Spinal cord (tissue), 3 donors: ENCODE measurements around a stretch of chr1.

DNA sequence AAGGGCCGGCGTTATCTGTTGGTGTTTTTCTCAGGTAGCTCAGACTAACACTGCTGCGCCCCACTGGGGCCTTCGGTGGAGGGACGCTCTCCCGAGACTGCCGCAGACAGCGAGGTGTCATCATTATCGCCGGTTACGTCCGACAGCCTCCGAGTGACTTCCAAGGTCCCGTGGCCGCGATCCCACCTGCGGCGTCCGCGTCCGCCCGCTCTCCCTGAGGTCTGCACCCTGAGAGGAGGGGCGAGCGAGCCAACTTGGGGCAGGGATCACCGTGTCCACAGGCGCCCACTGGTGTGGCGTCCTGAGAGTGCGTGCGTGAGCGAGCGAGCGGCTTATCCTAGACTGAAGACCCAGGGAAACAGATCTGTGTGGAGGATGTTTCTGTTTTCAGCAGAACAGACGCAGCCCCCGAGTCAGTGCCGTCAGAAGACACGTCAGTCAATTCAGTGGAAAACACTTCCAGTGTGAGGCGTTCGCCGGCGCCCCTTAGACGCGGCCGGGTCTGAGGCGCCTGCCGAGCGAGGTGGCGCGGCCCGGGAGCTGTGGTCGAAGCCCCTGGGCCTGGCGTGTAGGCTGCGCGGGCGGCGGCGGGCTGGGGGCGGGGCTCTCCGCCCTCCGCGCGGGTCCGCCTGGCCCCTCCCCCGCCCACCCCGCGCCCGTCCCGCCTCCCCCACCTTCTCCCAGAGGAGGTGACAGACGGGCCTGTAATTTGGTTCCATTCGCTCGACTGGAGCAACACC is 12.6 kb downstream of the NHLH2 start:
- PRO-cap: no peak
- RAMPAGE, long total RNA: no peak

DNA sequence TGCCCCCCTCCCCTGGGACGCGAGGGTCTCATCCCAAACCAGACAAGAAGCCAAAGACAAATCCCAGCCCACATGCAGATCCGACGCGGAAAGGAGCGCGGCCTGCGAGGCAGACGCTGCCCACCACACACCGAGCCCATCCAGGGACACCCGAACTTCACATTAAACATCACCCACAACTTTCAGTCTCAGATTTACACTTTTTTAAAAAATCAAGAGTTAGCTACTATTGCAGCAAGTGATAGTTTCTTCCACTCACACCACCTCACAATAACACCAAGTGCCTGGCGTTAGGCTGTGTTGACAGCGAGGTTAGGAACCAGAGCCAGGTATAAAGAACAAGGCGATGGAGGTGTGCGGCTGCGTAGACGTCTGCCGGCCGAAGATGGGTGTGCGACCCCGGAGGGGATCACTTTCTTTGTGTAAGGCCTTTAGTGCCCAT is 12.0 kb downstream of the NHLH2 start:
- PRO-cap: no peak
- RAMPAGE, long total RNA: no peak

DNA sequence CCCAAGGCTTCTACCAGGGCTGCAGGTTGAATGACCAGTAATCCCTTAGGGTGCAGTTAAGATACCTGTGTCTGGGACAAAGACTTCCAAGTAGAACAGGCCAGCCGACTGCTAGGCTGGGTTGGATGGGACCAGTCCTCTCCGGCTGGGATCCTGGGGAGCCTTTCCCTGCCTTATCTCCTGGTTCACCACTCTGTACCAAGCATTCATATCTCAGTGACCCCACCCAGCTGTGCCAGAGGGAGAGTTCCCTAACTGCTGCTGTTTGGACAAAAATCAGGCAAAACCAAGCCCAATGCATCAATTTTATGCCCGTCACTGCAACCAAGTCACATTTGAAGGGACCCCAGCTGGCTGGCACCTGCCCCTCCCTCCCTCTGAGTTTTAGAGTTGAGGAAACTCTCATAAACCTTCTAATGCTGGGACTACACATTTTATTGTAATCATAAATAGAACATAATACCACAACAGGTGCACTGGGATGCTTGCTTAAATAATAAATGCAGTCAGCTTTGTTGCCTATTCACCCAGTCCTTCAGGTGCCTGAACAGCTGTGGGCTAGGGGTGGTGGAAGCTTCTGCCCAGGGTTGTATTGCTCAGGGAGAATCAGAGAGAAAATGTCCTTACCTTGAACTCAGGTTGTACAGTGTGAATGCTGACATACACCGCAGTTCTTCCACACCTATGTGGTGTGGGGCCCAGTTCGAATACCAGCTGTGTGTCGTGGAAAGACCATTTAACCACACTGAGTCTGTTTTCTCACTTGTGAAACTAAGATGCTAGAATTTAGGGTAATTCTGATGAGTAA is 115.9 kb upstream of the ATP1A1 start:
- PRO-cap: no peak
- RAMPAGE, long total RNA: no peak

- PRO-cap: no peak
- RAMPAGE, long total RNA: no peak
Observed at GRCh38 chr1:116333828-116334573, 39.0 kb upstream of the ATP1A1 start.

DNA sequence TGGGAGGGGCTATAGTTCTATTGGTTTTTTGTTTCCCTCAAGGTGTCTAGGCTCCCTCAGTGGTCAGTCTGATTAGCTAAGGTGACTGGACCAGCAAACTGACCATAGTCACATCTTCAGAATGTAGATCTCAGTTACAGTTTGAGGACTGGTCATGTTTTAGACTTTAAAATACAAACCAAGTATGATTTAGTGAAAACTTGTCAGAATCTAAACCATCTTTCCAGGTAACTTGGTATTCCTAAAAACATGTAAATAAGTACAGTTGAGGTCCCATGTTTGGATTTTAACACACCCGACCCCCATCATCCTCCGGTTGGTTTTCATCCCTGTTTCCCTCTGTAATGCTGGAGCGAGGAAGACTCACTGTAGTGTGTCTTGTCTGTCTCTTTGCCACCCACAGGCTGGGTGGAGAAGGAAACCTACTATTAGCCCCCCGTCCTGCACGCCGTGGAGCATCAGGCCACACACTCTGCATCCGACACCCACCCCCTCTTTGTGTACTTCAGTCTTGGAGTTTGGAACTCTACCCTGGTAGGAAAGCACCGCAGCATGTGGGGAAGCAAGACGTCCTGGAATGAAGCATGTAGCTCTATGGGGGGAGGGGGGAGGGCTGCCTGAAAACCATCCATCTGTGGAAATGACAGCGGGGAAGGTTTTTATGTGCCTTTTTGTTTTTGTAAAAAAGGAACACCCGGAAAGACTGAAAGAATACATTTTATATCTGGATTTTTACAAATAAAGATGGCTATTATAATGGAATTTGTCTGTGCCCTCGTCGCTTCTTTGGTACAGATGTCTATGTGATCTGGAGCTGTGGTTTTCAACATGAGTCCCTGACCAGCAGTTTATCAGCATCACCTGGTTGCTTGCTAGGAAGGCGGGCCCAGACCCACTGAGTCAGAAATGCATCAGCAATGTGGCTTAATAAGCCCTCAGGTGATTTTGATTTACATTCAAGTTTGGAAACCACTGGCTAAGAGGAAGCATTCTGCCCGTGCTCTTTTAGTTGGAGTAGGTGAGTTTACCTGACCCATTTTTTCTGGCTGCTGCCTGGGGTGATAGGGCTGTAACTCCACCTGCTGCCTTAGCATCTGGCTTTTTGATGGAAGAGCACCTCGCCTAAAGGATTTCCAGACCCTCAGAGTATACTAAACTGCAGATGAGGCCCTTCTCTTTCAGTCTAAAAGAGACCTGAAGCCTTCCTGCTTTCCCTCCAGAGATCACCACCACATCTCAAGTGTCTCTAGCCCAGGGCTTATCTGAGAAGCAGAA is 31.4 kb downstream of the ATP1A1 start:
- PRO-cap: no peak
- RAMPAGE, long total RNA: no peak

GRCh38 chr1:116475005-116475848 is 95.6 kb downstream of the CD58 start:
- PRO-cap: no peak
- RAMPAGE, long total RNA: no peak

GRCh38 chr1:116476328-116476852 is 94.4 kb downstream of the CD58 start:
- PRO-cap: no peak
- RAMPAGE, long total RNA: no peak

- PRO-cap: no peak
- RAMPAGE, long total RNA: no peak
Observed at GRCh38 chr1:116495614-116496189, 75.1 kb downstream of the CD58 start.

DNA sequence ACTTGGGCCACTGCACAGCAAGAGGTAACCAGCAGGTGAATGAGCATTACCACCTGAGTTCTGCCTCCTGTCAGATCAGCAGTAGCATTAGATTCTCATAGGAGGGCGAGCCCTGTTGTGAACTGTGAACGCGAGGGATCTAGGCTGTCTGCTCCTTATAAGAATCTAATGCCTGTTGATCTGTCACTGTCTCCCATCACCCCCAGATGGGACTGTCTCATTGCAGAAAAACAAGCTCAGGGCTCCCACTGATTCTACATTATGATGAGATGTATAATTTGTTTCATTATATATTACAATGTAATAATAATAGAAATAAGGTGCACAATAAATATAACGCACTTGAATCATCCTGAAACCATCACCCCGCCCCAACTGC is 49.3 kb downstream of the CD2 start:
- PRO-cap: no peak
- RAMPAGE, long total RNA: no peak

GRCh38 chr1:116914570-116914945 is 4.8 kb downstream of the PTGFRN start:
- PRO-cap: no peak
- RAMPAGE, long total RNA: no peak

DNA sequence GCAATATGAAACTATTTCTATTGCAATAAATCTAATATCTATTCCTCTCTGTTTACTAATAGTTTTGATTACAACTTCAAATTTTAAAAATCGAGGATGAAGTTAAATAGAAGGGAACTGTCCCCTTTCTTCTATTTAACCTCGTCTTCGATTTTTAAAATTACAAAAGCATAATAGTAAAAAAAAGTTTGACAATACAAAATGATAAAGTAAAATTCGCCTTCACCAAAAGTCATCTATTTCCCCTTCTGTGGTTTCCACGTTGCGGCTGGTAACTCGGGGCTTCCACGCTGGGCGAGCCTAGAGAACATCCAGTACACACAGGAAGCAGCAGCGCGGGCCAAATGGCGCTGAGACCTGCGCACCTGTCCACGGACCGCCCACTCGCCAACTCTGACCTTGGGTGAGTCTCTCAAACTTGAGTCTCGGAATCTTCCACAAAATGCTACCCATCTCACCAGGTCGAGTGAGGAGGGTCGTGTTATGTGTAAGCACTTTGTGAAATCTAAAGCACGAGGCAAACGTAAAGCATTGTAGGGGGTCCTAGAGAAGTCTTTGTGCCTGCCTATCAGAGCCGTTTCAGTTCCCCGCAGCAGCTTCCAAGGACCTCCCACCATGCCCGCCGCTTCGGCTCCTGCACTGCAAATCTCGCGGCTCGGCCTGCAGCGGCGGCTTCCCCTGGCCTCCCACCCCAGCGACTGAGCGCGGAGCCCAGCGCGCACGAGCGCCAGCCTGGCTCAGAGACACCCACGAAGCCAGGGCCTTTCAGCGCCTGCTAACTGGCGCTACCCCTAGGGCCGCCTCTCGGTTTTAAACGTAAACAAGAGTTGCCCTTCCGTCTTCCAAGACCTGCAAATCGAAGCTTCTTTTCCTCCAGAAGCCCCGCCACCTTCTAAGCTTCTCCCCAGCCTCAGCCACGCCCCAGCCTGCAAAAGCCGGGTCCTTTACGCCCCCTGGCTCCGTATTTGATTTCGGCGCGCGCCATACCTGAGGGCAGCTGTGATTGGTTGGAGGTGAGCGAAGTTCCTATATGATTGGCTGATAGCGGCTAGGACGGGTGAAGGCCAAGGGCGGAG is 641 bp upstream of the TTF2 start:
- PRO-cap: no peak
- RAMPAGE, long total RNA: no peak

GRCh38 chr1:117114768-117115311 is 6.7 kb downstream of the TRIM45 start:
- PRO-cap: no peak
- RAMPAGE, long total RNA: no peak

GRCh38 chr1:117367876-117368219 is 599 bp downstream of the MAN1A2 start:
- PRO-cap: no peak
- RAMPAGE, long total RNA: no peak

- PRO-cap: no peak
- RAMPAGE, long total RNA: no peak
Observed at GRCh38 chr1:117541054-117541428, 64.8 kb upstream of the TENT5C start.

DNA sequence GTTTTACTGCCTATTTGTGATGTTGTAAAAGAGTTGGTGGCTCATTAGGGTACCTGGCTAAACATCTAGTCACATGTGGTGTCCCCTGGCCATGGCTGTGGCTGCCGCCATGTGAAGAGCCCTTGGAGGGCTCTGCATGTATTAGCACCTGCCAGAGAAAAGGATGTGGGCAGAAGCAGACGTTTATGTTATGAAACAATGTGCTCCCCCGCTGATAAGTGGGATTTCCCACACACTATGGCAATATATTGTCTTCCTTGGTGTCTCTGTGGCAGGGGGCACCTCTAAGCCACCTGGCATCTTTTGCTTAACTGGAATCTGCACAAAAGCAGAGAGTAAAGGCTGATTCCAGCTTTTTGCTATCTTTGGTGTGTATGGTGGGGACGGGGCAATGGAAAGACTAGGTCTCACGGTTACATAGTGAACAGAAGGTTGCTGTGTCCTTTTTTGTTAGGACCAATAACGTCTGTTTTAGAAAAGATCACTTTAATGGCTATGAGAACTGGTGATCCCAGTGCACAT is 9.7 kb downstream of the TENT5C start:
- PRO-cap: no peak
- RAMPAGE, long total RNA: no peak

DNA sequence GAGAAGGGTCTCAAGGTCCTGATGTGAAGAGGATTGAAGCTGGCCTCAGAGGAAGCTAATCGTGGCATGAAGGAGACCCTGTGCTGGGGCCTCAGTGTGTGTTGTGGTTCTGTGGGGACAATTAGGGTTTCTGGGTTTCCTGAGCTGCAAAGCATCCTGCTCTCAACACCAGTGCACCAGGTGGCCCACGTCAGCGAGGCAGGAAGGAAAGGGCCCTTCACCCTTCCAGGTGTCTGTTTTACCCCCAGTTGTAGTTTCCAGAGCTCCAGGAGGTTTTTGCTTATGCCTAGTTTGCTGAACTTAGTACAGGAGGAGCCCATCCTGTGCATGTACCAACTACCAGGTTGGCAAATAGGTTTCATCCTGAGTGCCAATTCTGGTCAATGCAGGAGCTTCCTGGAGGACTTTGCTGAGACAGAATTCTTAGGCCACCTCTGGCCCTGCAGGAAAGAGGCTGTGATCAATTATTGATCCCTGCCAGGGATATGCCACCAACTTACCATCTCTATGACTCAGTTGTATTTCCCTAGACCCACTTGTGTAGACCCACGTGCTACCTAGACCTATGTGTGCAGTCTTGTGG is 53.0 kb downstream of the TENT5C start:
- PRO-cap: no peak
- RAMPAGE, long total RNA: no peak

- PRO-cap: no peak
- RAMPAGE, long total RNA: no peak
Observed at GRCh38 chr1:117680226-117680580, 74.4 kb downstream of the TENT5C start.

DNA sequence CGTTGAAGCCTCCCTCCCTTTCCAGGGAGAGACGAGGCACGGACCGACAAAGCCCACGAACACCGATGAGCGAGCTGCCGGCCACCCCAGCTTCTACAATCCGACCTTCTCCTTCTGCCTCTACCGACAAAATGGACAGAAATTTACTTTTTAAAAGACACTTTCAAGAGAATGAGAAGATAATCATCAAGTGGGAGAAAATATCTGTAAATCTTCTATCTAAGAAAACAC is 150.7 kb downstream of the GDAP2 start:
- PRO-cap: no peak
- RAMPAGE, long total RNA: no peak

GRCh38 chr1:117928645-117929129 is 734 bp downstream of the GDAP2 start:
- PRO-cap: no peak
- RAMPAGE, long total RNA: no peak

DNA sequence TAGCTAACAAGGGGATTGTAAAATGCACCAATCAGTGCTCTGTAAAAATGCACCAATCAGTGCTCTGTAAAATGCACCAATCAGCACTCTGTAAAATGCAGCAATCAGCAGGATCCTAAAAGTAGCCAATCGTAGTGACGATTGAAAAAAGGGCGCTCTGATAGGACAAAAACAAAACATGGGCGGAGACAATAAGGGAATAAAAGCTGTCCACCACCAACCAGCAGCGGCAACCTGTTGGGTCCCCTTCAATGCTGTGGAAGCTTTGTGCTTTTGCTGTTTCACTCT is 1.8 kb upstream of the SPAG17 start:
- PRO-cap: no peak
- RAMPAGE, long total RNA: no peak